Mammary epithelial cell (primary cell): ENCODE measurements around a stretch of chr2.

DNA sequence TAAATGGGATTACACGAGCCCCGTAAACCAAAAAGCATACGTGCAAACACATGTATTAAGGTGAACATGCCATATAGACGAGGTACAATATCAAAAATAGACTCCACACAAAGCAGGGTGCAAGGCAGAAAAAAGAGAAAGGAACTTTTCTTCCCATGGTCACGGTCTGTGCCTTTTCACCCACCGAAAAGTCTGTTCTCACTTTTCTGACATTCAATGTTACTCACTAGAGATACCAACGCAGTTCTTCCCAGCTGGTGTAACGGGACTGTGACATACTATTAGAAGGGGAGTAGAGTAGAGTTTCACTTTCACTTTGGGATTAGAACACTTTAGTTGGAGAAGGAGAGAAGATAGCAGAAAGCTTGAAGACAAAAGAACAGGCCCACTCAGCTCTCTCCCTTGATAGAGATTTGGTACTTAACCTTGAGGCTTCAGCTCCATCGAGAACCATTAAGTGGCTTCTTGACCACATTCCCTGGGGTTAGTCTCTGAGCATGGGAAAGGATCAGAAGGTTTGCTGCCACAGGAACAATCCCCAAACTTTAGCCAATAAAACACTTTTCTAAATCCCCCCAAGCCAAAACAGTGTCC is 37.5 kb upstream of the SLC8A1 start:
- CAGE, long polyA plus RNA: no peak
- RRBS: no CpG with 5 or more reads among the region's 9 CpGs

DNA sequence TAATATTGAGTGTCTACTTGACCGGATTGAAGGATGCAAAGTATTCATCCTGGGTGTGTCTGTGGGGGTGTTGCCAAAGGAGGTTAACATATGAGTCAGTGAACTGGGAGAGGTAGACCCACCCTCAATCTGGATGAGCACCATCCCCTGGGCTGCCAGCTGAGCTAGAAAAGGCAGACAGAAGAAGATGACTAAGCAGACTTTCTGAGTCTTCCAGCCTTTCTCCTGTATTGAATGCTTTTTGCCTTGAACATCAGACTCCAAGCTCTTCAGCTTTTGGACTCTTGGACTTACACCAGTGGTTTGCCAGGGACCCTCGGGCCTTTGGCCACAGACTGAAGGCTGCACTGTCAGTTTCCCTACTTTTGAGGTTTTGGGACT is 265.1 kb upstream of the SLC8A1 start:
- CAGE, long polyA plus RNA: no peak
- RRBS: no CpG with 5 or more reads among the region's 2 CpGs

DNA sequence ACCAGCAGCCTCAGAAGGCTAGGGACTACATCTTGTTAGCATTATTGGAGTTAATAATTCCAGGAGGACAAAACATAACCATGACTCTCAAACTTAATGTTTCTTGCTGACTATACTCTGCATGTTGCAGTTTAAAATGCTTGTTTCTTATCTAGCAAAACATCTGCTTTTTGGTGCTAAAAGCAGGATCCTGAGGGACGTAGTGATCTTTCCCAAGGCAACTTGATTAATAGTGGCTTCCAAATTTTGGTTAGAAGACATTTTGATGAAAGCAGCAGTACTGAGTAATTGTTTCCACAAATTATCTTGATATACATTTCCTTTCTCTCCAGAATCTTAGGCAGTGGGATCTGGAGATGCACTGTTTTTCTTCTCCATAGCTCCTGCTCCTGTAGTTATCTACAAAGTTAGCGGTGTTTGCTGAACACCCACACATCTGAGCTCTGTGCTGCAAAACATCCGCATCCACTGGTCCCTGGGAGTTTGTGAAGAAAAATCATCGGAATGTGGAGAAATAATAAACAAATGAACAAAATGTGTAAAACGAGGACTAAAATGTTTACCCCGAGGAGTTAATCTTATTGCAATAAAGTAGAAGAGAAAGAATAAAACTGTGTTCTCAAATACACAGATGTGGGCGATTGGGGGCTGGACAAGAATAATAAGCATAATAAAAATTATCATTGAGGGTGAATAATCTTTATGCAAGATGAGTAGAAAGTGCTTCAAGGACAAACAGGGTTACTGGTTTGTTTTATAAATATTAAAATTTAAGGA is 326.9 kb upstream of the PKDCC start:
- CAGE, long polyA plus RNA: no peak
- RRBS: no CpG with 5 or more reads among the region's 7 CpGs

DNA sequence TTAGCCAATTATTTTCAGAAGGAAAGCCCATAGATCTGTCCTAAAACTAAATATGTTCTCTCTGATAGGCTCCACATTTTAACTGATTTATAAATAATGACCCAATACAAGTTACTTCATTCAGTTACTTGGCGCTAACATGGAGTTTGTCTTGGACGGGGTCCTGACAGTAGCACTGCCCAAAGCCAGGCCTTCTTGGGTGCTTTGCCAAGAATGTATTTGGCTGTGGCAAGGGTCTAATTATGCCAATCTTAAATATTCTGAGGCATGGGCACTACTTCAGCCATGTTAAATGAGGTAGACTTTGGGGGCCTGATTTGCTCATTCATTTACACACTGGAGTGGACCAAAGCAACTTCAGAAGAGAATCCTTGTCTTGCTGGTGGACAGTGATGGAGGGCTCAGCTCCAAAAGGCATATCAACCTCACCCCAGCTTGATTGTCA is 135.0 kb upstream of the PKDCC start:
- CAGE, long polyA plus RNA: no peak
- RRBS: no CpG with 5 or more reads among the region's 2 CpGs

DNA sequence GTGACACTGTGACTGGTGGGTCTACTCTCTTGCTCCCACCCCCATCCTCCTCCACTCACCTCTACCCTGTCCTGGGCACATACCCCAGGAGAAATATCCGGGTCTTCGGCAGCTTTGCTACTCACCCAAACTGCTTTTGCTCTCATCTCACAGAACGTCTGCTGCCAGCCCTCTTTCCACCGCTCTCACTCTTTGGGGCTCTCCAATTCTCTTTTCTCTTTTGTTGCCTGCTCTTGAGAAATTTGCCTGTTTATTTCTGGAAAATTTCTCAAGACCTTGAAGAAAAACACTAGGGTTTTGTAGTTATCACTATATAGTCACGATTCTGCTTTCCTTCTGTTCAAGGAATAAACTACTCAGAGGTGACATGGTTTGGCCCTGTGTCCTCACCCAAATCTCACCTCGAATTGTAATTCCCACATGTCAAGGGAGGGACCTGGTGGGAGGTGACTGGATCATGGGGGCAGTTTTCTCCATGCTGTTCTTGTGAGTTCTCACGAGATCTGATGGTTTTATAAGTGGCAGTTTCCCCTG is 133.7 kb upstream of the PKDCC start:
- CAGE, long polyA plus RNA: no peak
- RRBS: no CpG with 5 or more reads among the region's 7 CpGs

- CAGE, long polyA plus RNA: no peak
- RRBS: 95% methylated on average over 1 of the region's 7 CpGs
Observed at GRCh38 chr2:42072154-42072735, 24.4 kb downstream of the PKDCC start.

DNA sequence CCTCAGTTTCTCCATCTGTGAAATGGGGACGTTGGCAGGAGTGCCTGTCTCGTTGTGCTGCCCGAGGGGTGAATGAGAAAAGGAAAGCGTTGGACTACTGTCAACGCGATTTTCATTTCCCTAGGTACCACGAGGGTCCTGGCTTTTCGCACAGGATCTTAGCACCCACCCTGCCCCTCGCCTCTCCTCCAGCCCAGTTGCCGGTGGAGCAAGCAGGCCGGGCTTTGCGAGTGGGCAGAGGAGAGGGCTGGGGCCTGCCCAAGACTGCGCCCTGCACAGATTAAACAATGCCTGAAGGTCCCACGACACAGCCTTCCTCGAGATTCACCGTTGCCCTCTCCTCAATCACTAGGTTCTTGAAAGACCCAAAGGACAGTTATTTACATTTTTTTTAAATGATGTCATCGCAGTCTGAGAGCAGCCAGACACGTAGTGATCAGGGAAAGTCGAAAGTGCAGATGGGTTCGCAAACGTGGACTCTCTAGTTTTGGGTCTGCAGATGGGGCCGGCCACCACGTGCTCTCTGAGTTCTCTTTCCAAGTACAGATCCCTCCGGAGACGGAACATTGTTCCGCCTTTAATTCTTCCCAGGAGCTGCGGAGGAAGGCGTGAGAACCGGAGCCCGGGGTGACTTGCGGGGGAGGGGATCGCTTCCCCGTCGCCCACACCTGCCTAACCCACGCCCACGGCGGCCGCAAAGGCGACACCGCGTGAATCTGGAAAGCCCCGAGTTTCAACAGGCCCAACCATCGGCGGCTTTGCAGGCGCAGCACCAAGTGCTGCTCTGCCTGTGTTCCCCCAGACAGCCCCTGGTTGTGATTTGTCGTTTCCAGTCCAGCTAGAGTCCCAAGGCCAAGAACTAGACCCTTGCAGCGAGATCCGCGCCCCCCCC is 54.2 kb downstream of the PKDCC start:
- CAGE, long polyA plus RNA: no peak
- RRBS: 52% methylated on average over 6 of the region's 49 CpGs

DNA sequence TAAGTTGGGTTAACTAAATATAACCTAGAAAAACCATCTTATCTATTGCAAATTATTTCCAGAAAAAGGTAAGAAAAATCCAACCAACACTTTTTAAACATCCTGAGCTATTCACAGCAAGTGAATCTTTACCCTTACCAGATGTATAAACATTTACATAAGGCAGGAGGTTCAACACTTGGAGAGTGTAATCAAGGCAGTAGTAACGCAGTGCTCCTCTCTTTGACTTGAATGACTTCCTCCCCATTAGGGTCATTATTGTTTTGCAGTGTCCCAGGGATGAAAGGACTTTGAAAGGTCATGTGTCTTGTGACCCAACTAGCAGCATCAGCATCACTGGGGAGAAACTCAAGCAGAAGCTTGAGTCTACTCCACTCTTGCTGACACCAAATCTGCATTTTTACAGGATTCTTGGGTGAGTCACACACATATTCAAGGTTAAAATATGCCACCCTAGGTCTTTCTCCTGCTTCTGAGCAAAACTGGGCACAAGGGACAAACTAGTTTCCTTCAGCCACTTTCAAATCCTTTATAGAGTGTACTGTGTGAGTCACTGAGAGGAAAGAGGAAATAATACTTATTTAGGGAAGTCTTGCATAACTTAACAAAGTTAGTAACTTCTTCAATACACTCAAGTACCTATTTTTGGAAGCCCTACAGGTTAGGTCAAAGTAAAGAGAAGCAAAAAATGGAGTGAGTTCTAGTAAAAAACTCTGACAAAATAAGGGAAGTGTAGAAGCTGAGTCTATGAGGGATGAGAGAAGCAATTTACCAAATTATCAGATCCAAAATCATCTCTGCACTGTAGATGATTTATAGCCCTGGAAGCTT is 51.1 kb upstream of the EML4 start:
- CAGE, long polyA plus RNA: no peak
- RRBS: no CpG with 5 or more reads among the region's 1 CpG

GRCh38 chr2:42267140-42267768 is 93.8 kb downstream of the COX7A2L start:
- CAGE, long polyA plus RNA: no peak
- RRBS: no CpG with 5 or more reads among the region's 1 CpG

DNA sequence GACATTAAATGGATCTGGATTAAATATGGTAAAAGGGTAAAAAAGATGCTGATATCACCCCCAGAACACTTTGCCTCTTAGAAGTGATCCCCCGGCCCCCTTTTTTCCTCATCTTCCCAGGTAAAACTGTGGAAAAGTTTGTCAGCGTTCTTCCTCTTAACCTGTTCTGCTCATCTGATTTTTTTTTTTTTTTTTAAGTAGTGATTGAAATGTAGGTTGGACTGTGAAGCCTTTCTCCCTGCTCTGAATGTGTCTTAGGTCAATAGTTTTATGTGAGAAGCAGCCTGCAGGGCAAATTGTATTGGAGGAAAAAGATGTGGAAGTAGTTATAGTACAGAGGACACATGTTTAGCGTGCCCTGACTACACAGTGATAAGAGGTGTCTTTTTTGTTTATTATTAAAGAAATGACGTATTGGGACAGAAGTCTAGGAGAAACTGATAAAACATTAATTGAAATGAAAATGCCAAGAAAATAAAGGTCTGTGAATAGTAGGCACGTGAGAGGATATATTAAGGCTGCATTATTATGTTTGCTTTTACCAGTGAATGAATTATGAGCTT is 1.4 kb downstream of the MTA3 start:
- CAGE, long polyA plus RNA: no peak
- RRBS: no CpG with 5 or more reads among the region's 5 CpGs

GRCh38 chr2:42810630-42811466 is 18.5 kb upstream of the HAAO start:
- CAGE, long polyA plus RNA: no peak
- RRBS: 4% methylated on average over 10 of the region's 56 CpGs

- CAGE, long polyA plus RNA: no peak
- RRBS: no CpG with 5 or more reads among the region's 11 CpGs
Observed at GRCh38 chr2:42917233-42917757, 124.9 kb upstream of the HAAO start.

DNA sequence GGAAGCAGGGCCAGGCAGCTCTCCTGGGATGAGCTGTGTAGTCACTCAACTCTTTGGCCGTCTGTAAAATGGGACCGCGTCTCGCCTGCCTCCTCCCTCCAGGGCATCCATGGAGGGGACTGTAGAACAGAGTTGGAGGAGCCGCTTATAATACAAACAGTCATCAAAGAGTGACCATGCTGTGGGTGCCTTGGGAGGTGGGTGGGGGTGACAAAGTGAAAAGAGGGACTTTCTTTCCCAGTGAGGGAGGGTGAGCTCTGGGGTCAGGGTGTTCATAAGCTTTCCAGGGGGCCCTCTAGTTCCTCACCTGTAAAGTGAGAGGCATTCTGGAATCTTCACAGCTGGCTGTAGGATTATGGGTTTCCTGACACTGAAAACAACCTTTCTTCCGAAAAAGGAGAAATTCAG is 169.7 kb upstream of the HAAO start:
- CAGE, long polyA plus RNA: no peak
- RRBS: no CpG with 5 or more reads among the region's 6 CpGs

DNA sequence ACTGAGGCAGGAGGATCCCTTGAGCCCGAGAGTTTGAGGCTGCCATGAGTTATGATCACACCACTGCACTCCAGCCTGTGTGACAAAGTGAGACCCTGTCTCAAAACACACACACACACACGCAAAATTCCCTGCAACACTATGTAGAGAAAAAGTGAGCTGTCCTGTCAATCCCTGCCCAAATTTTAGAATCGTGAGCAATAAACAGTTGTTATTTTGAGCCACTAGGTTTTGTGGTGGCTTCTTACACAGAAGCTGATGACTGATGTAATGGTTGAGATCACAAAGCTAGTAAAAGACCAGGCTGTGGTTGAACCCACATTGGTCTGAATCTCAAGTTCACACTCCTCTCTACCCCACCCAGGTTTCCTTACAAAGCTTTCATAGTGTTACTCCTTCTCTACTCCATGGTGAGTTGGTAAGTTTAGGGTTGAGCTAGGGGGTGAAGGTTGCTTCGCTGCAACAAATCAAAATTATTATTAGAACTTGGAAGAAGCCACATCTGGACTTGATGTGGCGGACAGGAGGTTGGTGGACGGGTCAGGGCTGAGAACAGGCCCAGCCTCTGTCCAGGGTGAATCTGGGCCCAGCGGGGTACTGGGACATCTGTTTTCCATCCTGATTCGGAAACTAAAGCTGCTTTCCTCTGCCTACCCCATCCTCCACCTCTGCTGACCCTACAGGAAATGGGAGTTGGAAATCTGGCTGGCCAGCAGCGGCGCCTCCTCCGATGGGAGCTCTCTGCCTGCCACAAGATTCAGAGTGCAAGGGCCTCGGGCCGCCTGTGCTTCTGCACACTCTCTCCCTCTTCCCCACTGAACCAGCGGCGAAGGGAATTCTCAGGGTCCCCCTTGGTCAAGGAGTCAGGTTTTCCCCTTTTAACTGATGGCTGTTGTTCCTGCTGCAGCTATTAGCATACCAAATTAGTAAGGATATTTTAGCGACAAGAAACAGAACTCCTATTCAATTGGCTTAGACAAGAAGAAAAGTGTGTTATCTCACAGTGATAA is 86.3 kb downstream of the ZFP36L2 start:
- CAGE, long polyA plus RNA: no peak
- RRBS: no CpG with 5 or more reads among the region's 16 CpGs

- CAGE, long polyA plus RNA: no peak
- RRBS: no CpG with 5 or more reads among the region's 8 CpGs
Observed at GRCh38 chr2:43180789-43181310, 45.6 kb downstream of the ZFP36L2 start.

DNA sequence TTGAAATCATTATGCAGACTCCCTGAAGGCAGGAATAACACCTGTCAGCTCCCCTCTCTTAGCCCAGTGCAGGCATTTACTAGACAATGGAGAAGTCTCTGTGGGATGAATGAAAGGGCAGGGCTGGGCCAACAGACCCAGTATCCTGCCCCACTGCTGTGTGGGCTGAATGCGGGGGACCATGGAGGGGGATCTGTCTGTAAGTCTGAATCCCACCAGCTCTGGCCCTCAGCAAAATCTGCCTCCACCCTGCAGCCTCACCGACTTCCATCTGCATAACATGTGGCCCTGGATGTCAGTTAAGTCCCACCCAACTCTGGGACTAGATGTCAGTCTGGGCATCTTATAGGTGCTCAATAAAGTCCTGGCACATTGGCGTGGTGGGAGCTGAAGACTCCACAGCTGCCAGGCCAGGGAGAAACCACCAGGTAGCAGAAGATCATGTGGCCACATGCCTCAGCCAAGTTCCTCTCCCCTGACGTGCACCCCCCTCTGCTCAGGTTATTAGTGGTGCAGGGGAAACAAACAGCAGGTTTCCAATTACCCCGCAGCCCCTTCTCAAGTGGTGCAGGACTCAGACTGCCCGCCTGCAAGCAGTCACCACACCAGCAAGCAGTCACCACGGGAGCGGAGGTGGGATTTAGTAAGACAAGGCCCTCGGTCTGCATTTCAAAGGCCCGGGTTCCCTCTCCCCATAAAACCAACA is 8.8 kb downstream of the ZFP36L2 start:
- CAGE, long polyA plus RNA: no peak
- RRBS: 0% methylated on average over 1 of the region's 10 CpGs

DNA sequence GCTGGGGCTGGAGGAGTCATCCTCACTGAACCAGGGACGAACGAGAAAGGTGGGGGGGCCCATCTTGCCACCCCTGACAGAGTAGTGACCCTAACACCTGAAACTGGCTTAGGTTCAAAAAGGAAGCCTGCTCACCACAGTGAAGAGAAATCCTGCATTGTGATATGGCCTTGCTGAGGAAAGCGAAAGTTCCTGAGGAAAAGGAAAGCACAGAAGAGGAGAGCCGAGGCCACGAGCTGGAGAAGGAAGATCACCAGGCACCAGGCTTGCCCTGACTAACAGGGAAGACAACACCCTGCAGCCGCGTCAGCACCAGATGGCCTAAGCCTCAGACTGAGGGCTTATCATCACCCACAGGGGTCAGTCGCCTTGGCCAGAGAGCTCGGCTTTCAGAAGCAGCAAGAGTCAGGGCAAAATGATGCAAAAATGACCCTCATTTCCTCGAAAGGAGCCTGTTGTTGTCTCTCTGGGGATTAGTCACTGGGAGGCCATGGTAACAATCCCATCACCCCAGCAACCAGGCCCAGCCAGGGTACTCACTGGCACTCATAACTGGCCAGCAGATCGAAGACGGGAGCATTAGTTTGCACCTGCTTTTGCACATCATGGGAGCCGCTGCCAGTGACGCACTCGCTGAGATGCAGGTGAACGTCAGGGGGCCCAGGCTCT is 42.6 kb upstream of the ZFP36L2 start:
- CAGE, long polyA plus RNA: no peak
- RRBS: no CpG with 5 or more reads among the region's 16 CpGs

DNA sequence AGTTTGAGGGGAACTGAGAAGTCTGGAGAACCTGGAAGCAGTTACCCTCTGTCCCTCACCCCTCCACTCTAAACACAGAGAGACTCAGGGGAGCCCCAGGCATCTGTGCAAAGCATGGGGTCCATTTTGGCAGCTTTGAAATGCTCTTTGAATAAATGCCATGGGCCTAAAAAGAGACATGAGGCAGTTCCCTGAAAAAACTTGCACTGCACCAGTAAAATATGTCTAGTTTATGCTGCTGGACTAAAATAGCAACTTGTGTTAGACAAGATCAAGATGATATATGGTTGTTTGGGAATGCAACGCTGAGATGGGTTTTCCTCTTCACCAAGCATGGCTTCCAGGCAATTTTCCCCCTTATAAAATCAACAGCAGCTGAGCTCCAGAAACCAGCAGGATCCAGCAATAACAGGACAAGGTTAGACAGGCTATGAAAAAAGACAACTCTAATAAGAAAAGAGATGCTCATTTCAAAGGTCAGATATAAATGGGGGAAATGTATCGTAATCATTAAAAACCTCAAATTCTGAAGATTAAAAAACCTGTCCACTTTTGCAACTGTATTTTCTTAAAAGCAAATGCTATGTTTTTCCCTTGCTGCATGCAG is 122.9 kb upstream of the ZFP36L2 start:
- CAGE, long polyA plus RNA: no peak
- RRBS: no CpG with 5 or more reads among the region's 2 CpGs

DNA sequence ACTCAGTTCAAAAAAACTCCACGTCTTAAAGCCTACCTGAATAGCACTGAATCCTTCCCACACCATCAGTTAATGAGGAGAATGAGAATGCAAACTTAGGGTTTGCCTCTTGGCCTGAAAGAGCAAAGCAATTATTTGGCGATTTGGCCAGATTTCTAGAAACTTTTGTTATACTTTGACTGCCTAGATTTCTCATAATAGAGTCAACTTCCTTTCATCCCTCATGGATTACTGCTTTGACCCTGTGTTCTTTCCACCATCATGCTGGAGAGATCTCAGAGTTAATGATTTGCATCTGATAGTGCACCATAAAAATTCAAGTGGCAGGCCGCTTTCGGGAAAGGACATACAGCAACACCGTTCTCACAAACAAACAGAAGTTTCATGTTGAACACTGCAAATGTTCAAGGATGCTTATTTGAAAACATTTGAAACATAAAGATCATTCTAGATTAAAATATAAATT is 143.7 kb upstream of the ZFP36L2 start:
- CAGE, long polyA plus RNA: no peak
- RRBS: no CpG with 5 or more reads among the region's 5 CpGs

DNA sequence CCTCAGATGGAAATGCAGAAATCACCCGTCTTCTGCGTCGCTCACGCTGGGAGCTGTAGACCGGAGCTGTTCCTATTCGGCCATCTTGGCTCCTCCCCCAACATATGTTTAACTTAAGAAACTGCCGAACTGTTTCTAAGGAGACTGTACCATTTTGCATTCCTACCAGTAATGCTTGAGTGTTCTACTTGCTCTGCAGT is 9.9 kb downstream of the C1GALT1C1L start:
- CAGE, long polyA plus RNA: no peak
- RRBS: no CpG with 5 or more reads among the region's 7 CpGs